Cardiac atrium fibroblast (primary cell): Measurements from ENCODE around the gene SYNPO.

DNA sequence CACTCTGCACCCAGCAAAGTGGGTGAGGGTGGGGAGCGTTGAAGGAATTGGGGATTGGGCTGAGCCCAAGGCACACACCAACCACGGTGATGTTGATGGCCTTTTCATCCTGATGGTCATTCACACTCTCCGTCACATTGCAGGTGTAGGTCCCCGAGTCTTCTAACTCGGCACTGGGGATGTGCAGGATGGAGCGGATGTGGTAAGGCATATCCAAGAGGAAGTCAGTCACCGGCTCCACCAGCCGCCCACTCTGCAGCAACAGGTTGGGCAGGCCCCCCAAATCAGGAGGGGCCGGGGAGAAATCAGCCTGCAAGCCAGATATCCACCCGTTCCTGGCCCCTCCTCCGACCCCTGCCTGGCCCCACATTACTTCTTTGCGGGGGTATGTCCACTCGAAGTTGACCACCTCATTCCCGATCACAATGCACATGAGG, 22.1 kb downstream of the PDGFRB start:
- RAMPAGE, long total RNA, result no peak

GRCh38 chr5:150138447-150139267, 17.0 kb downstream of the PDGFRB start:
- RAMPAGE, long total RNA, result no peak

DNA sequence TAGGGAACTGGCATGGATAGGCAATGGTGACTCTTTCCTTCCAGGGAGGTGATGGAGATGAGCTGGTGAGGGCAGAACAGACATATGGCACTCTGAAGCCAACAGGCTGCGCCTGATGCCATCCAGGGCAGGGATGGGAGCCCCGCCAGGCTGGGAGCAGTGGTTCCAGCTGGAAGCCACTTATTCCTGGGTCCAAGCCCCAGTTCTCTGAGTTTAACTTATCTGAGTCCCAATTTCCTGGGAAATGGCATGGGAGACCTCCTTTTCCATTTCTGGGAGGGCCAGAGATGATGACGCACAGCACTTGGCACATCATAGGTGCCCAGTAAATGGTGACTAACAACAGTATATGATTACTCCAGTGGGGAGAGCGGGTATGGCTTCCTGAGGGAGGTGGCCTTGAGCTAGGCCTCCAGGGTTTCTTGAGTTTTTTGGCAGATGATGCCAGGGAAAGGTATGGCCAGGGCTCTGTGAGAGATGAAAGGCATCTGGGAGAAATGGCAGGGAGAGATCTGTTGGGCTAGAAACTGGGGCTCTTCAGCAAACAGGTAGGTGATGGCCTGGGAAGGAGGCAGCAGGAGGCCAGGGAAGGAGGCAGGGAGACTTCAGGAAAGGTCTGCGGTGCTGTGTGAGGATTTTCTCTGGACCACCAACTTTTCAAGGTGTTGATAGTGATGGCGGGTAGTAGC, 7.1 kb downstream of the PDGFRB start:
- RAMPAGE, long total RNA, result no peak

DNA sequence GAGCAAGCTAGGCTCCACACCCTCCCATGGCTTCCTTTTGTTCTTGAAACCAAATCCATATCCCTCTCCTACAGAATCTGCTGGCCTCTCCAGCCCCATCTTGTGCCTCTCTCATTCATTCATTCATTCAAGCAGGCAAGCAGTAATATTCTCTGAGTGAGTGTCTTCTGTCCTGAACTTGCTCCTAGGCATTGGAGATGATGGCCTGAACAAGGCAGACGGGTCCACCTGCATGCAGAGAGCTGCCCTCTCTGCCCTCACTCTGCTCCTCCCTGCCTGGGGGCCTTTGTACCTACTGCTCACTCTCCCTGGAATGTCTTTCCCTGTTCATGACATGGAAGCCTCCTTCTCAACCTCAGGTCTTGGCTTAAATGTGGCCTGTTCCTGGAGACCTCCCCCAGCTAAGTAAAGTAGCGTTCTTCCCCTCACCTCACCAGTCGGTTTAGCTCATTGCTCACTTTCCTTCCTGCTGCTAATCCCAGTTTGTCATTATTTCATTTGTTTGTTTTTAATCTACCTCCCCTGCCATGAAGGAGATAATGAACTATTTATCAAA, 6.6 kb downstream of the CDX1 start:
- RAMPAGE, long total RNA, result no peak

DNA sequence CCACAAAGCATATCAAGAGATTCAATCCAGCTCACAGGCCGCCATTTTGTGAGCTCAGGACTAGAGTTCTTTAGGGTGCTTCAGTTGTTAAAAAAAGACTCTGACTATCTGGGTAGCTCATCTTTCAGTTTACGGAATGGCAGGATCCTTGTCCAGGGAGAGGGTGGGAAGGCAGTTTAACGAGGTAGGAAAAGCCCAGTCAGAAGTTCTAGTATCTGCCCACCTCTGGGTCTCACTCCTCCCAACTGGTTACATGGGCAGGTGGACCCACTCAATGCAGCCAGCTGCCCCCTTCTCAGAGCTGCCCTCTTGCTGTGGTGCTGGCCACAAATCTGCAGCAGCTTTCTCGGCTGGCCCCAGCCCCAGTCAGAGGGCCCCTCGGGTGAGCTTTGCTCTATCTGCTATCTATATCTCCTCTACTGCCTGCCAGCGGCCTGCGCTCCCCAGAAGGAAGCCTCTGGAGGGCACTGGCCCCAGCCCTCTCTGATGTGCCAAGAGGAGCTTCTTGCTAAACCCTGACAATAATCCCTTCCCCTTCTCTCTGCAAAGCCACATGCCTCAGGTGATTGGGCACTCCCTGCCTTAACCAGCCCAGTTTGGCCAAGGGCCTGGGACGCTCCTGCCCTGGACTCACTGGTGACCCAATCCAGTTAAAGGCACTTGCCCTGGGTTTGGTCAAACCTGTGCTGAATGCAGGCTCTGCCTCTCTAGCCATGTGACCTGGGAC, 42.9 kb downstream of the CAMK2A start:
- RAMPAGE, long total RNA, result no peak

DNA sequence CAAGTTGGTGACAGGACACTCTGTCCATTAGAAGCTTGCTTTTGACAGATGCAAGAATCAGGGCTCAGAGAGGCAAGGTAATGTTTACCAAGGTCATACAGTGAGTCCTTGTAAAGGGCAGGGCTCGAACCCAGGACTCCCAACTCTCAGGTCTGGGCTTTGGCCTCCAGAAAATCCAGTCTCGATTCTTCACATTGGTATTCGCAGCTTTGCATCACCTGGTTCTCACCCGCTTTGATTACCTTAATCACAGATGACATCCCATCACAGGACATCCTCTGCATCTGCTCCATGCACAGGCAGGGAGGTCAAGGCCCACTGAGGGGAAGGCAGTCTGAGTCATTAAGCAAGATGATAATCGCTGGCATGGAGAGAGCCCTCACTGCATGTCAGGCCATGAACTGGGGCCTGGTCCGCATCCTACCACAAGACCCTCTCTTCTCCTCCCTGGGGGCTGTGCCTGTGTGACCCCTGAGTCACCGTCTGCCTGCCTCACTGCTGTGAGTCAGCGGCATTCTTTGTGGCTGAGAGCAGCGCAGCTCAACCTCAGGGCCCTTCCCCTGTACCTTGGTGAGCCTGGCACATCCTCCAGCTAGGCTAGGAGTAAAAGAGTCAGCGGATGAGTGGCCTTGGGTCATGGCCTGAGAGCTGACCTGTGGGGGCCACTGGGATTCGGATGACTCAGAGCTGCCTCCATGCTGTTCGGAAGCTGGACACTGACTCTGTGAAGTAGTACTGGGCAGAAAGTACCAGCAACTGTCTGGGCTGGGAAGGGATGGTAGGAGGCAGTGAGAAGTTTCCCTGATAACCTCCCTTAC, 14.3 kb upstream of the ARSI start:
- RAMPAGE, long total RNA, result no peak

DNA sequence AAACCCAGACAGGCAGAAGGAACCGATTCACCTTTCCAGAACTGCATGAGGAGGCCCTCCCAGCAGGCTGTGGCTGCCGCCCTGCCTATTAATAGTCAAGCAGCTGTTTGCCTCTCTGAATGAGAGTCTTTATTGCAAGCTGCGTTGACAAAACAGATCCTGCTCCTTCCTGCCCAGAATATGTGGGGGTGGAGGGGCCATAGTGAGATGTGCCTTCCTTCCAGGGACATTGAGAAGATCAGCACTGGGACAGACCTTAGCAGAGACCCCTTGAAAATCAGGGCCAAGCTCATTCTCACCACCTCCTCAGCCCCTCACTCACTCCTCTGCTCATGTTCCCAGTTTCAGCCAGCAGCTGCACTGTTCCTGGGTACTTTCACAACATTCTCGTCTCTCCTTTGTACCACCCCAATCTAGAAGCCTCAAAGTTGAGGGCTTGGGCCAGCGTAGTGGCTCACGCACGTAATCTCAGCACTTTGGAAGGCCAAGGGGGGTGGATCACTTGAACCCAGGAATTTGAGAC, 18.2 kb upstream of the TCOF1 start:
- RAMPAGE, long total RNA, result no peak

GRCh38 chr5:150385363-150385792, 27.3 kb downstream of the CD74 start:
- RAMPAGE, long total RNA, result no peak

- RAMPAGE, long total RNA, result no peak
Observed at GRCh38 chr5:150393154-150393698, 19.5 kb downstream of the CD74 start.

DNA sequence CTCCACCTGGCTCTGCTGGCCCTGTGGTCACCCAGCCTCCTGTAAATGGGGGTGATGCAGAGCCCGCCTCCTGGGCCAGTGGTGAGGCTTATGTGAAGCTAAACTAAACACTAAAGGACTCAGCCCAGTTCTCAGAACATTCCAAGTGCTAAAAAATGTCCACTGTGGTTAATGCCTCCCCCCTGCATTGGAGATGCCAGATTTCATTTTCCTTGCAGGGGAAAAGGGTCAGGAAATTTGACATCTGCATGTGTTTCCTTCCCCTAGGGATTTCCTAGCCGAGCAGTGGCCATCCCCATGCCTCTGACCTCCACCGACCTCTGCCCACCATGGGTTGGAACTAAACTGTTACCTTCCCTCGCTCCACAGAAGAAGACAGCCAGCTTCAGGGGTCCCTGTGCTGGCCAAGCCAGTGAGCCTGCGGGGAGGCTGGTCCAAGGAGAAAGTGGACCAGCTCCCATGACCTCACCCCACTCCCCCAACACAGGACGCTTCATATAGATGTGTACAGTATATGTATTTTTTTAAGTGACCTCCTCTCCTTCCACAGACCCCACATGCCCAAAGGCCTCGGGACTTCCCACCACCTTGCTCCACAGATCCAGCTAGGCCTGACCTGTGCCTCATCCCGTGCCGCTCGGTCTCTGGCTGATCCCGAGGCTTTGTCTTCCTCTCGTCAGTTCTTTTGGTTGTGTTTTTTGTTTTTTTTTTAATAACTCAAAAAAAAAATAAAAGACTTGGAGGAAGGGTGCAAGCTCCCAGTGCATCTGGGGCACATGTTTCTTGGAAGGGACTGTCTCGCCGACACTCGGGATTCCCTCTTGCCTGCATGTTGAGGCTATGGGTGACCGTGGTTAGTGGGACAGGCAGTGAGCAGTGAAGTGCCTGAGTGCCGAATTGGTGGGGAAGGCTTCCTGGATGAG, 12.9 kb downstream of the CD74 start:
- RAMPAGE, long total RNA, result no peak

DNA sequence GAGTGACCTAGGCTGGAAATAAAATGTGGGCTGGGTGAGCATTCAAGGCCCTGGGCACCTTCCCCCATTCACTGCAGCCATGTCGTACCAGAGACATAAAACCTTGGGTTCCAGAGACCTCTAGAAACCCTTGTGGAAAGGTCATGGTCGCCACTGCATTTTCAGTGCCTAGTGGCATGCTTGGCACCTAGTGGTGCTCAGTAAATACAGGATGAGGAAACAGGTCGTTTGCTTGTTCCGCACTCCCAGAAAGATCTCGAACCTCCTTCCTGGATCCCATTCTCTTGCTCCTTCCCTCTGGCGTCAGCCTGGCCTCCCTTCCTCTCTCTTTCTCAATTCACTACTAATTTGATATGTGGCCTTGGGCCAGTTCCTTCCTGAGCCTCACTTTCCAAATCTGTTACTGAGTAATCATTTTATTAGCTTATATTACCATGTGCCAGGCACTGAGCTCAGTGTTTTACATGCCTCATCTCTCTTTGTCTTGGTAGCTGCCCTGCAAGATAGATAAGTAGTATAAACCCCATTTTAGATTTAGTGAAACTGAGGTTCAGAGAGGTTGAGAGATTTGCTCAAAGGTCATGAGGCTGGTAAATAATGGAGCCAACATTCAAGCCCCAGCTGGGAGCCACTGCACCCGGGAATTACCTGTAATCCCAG, 4.5 kb downstream of the NDST1 start:
- RAMPAGE, long total RNA, result no peak

DNA sequence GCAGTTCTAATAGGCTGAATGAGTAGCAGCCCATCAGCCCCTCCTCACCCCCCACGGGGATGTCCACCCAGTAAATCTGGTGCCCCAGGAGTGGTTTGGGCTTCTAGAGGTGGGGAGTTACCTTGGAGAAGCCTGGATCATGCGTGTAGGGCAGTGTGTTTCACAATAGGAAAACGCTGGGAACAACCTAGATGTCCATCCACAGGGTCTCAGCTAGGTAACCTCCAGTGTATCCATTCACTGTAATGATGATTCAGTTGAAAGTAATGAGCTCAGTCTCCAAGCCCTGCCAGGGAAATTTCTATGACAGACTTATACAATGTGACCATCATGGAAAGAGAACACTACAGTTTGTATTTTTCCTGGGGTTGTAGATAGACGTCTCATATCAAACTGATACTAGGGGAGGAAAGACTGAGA, 51.8 kb downstream of the NDST1 start:
- RAMPAGE, long total RNA, result no peak

GRCh38 chr5:150581989-150582743, 58.3 kb upstream of the SYNPO start:
- RAMPAGE, long total RNA, result no peak

DNA sequence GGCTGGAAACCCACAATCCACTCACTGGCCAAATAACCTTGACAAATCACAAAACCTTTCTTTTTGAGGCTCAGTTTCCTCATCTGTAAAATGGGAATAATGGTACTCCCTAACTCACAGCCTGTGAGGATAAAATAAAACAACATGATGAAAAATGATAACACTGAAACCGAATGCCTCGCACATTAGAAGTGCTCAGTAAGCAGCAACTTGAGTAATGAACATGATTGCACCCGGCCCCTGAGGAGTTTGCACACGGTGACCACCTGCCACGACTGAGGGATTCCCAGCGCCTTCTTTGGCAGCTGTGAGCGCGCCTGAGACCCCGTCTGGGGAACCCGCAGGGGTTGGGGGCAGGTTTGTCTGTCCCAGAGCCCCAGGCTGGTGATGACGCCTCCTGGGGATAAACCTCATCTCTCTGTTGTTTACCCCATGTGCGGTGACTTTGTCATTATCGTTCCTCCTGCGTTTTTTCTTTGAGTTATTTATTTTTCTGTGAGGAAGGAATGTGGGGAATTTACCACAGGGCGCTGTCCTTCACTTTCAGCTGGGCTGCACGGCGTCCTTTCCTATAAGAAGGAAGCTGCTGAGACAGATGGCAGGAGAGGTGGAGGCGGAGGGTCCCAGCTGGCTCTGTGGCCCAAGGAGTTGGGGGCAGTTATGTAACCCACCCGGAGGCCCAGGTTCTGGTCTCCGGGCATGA, 3.1 kb upstream of the SYNPO start:
- RAMPAGE, long total RNA, result no peak

DNA sequence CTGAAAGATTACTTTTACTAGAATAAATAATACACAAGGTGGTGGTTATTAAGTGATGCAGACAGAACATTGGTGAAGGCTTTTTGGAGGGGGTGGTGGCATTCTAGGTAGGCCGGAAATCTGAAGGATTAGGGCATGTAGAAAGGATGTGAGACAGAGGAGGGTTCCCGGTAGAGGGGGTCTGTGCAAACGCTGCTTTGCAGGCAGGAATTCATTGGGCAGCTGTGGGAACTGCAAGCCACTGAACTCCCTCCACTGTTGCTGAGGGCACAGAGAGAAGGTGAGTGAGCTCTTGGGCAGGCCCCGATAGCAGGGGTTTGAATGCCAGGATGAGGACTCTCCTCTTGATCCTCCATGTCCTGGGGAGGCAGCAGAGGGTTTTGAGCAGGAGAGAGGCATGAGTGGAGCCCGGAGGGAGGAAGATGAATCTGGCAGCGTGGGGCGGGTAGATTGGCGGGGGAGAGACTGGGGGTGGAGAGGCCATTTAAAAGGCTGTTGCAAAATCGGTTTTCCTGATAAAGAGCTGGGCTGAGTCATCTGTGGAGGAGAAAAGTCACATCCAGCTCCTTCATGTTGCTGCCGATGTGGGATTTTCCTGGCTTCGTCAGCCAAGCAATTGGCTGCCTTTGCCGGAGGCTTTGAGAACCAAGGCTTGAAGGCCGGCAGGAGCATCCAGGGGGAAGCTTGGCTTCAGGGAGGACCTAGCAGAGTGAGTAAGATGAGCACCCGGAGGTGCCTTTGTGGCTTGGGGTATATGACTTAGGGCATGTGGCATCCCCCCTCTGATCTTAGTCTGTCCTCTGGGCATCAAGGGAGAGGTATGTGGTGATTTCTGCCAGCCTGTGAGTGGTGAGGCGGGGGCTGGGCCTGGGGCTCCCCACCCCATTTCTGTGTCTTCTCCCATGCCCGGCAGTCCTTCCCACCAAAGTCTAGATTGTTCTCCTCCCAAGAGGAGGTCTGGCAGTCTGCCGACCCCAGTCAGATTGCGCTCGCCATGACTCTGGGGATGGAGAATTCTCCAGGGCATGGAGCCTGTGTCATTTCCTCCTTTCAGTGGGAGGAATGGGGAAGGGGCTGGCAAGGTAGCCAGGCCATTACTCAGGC, at the start of gene SYNPO:
TSS of gene SYNPO (plus strand) at position 515 of the 1,104 bp plus-strand sequence.
- RAMPAGE, long total RNA, result start-site peak on the plus strand centred at position 579 of the sequence, 129 bp wide, 232 and 136 reads in 2 replicates

- RAMPAGE, long total RNA, result no peak
Observed at GRCh38 chr5:150643160-150643657, 2.7 kb downstream of the SYNPO start.

DNA sequence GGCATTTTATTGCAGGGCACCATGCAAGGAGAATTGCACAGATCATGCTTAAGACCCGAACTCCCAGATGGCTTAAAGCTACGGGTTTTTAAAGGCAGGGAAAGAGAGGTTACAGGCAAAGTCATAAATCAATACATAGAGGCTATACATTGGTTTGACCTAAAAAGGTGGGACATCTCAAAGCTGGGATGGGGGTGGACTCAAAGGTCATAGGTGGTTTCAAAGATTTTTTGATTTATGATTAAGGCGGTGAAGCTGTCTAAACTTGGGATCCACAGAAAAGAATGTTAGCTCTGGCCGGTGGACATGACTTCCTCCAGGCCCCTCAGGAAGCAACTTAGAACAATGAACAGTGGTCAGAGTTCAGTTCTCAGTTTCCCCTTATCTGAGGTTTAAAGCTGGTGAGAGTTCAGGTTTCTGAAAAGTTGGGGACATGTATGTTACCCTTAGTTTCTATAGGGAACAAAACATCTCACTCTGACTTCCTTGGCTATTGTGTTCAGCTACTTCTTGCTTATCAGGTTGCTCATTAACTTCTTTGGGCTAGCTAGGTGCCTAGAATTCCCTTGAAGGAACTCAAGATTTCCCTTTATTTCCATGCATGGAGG, 6.1 kb upstream of the RBM22 start:
- RAMPAGE, long total RNA, result no peak

GRCh38 chr5:150782663-150783222, 4.2 kb downstream of the SMIM3 start:
- RAMPAGE, long total RNA, result no peak

- RAMPAGE, long total RNA, result no peak
Observed at GRCh38 chr5:151022590-151023253, 2.3 kb downstream of the GPX3 start.

- RAMPAGE, long total RNA, result no peak
Observed at GRCh38 chr5:151054520-151055051, 26.2 kb downstream of the TNIP1 start.